Subcutaneous adipose tissue (tissue), 3 donors: ENCODE measurements around the genes ZCCHC3, SCRT2, SNPH and SDCBP2.

DNA sequence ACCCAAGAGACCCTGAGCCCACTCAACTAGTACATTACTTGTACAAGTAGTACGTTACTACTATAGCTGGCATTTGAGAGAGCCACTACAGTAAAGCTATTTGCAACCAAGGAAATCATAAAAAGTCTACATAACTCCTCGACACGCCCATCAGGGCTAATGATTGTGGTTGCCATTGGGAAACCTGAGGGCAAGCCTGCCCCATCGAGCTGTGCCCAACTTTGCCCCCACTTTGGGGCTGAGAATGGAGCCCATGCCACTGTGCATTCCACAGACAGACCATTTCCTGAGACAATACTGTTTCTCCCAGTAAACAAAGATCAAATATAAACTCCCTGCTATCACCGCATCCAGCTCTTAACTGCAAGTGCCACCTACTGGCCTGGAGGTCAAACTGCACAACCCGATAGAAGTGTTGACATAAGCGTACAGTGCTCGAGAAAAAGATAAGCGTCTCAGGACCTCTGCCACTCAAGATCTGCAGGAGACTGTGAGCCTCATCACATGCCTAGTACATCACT, 4.8 kb upstream of the DEFB126 start:
- PRO-cap = no peak
- RAMPAGE, long total RNA, 3 experiments = no peak in any of the 3 experiments

- PRO-cap = no peak
- RAMPAGE, long total RNA, 3 experiments = no peak in any of the 3 experiments
Observed at GRCh38 chr20:266651-267483, 9.3 kb downstream of the DEFB132 start.

- PRO-cap = bidirectional peak, plus-strand start at chr20:297506, minus-strand start at chr20:297214
- RAMPAGE, long total RNA, 3 experiments = start-site peak on the plus strand in 2 of 3 experiments, at chr20:297308-297371 at its widest, 6 to 8 reads per replicate
Observed at GRCh38 chr20:296917-297841, at the start of gene ZCCHC3. TSS of gene ZCCHC3 (plus strand) at chr20:297570.

- PRO-cap = bidirectional peak, plus-strand start at chr20:310748, minus-strand start at chr20:310545
- RAMPAGE, long total RNA, 3 experiments = no peak in any of the 3 experiments
Observed at GRCh38 chr20:310222-310800, 12.9 kb downstream of the ZCCHC3 start.

- PRO-cap = no peak
- RAMPAGE, long total RNA, 3 experiments = no peak in any of the 3 experiments
Observed at GRCh38 chr20:322157-322877, 3.0 kb upstream of the SOX12 start.

DNA sequence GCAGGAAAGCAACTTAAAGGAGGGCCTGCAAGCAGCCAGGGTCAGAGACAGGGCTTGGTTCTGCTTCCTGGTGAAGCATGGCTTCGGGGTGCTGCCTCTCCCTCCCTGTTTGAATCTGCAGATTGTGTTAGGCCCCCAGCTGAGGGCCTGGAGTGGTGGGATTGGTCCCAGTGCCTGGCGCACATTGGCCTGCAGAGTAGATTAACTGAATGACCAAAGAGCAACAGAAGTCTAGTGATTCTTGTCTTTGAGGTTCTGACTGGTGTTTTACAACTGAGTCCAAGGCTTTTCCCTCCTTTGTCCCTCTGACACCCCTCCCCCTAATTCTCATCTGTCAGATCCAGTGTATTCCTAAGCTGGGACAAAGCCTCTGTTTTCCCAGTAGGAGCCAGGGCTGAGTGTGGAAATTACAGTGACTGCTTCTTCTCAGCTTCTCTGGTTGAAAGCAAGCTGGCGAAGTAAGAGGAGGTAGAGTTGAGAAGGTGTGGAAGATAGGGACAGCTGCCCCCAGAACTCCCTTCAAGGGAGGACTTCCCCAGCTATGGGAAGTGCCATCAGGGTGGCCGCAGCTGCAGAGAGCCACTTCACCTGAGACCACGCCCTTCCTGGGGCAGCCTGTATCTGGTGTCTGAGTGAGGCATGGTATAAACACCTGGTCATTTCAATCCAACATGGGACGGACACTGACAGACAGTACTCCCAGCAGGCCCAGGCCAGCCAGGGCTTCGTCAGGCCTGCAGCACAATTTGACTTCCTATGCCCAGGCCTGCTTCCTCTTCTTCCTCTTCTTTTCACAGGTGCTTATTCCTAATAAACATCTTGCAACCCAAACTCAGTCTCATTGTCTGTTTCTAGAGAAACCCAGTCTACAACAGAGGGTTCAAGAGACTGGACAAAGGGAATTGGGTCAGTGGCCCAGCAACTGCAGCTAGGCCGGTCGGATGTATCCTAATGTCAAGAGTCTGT, 4.3 kb downstream of the SOX12 start:
- PRO-cap = no peak
- RAMPAGE, long total RNA, 3 experiments = no peak in any of the 3 experiments

DNA sequence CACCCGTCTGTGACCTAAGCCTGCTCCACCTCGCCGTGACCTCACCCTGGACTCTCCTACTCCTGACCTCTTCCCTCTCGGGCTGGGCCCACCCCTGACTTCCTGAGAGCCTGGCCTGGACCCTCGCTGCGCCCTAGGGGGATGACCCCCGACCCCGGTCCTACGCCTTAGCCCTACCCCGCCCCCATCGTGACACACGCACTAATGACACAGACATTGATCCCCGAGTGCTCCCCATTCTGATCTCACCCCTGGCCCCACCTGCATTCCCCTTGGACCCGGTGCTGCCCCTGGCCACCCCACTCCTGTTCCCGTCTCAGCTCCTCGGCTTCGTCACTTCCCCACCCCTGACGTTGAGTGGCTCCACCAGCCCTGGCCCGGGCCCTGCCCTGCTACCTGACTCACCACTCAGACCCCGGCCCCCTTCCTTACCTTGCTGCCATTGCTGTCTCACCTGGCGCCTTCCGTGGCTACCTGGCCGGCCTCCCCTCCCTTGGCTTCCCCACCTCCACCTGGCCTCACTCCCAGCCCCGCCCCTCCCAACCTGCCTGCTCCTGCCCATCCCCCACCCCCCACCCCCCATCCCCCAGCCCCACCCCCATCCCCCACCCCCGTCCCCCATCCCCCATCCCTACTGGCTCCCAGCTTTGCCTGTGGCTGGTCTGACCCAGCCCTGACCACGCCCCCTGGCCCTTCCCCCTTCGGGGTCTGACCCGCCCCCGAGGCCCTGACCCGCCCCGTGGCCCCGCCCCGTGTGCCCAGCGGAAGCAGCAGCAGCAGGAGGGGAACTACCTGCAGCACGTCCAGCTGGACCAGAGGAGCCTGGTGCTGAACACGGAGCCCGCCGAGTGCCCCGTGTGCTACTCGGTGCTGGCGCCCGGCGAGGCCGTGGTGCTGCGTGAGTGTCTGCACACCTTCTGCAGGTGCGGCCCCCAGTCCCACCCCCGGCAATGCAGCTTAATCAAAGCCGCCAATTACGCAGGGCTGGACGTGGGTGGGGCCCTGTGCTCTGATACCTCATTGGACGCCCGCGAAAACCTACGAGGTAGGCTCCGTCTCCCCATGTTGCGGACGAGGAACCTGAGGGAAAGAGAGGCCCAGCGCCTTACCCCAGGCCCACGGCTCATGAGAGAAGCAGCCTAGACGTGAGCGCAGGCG, 12.4 kb downstream of the RBCK1 start:
- PRO-cap = no peak
- RAMPAGE, long total RNA, 3 experiments = no peak in any of the 3 experiments

DNA sequence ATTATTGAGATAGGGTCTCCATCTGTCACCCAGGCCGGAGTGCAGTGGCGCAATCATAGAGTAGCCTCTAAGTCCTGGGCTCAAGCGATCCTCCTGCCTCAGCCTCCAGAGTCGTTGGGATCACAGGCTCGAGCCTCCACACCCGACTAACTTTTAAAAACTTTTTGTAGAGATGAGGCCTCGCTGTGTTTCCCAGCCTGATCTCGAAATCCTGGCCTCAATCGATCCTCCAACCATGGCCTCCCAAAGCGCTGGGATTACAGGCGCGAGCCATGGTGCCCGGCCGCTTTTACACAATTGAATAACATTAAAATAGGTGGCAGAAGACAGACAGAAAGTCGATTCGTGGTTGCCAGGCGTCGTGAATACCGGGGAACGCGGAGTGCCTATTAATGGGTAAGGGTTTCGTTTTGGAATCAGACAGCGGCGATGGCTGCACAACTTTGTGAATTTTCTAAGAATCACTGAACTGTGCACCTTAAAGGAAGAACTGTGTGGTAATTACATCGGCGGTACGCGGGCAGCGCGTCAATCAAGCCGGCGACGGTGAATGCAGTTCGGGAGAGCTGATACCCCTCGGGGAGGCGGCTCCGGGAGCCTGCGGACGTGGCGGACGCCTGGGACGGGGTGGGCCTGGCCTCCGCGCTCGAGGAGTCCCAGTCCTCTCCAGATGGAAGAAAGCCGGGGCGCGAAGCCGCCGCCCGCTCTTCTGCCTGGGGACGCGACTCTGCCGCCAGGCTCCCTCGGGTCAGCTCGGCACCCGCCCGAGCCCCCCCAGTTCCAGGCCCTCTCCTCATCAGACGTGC, 753 bp downstream of the TBC1D20 start:
- PRO-cap = bidirectional peak, plus-strand start at position 669 of the sequence, minus-strand start at position 629 of the sequence
- RAMPAGE, long total RNA, 3 experiments = no peak in any of the 3 experiments

GRCh38 chr20:647896-648869, 4.8 kb downstream of the SRXN1 start:
- PRO-cap = no peak
- RAMPAGE, long total RNA, 3 experiments = no peak in any of the 3 experiments

- PRO-cap = no peak
- RAMPAGE, long total RNA, 3 experiments = no peak in any of the 3 experiments
Observed at GRCh38 chr20:675587-676235, at the start of gene SCRT2. TSS of gene SCRT2 (minus strand) at chr20:675802.

GRCh38 chr20:709361-710134, 33.9 kb upstream of the SCRT2 start:
- PRO-cap = no peak
- RAMPAGE, long total RNA, 3 experiments = no peak in any of the 3 experiments

GRCh38 chr20:1150253-1150546, 31.8 kb downstream of the PSMF1 start:
- PRO-cap = no peak
- RAMPAGE, long total RNA, 3 experiments = no peak in any of the 3 experiments

GRCh38 chr20:1215695-1216108, 10.1 kb upstream of the RAD21L1 start:
- PRO-cap = no peak
- RAMPAGE, long total RNA, 3 experiments = no peak in any of the 3 experiments

- PRO-cap = bidirectional peak, plus-strand start at chr20:1266294, minus-strand start at chr20:1266167
- RAMPAGE, long total RNA, 3 experiments = start-site peak on the plus strand in 3 of 3 experiments, at chr20:1266278-1266342 at its widest, 13 to 44 reads per replicate
Observed at GRCh38 chr20:1266003-1267024, at the start of gene SNPH. TSS of gene SNPH (plus strand) at chr20:1266294.

DNA sequence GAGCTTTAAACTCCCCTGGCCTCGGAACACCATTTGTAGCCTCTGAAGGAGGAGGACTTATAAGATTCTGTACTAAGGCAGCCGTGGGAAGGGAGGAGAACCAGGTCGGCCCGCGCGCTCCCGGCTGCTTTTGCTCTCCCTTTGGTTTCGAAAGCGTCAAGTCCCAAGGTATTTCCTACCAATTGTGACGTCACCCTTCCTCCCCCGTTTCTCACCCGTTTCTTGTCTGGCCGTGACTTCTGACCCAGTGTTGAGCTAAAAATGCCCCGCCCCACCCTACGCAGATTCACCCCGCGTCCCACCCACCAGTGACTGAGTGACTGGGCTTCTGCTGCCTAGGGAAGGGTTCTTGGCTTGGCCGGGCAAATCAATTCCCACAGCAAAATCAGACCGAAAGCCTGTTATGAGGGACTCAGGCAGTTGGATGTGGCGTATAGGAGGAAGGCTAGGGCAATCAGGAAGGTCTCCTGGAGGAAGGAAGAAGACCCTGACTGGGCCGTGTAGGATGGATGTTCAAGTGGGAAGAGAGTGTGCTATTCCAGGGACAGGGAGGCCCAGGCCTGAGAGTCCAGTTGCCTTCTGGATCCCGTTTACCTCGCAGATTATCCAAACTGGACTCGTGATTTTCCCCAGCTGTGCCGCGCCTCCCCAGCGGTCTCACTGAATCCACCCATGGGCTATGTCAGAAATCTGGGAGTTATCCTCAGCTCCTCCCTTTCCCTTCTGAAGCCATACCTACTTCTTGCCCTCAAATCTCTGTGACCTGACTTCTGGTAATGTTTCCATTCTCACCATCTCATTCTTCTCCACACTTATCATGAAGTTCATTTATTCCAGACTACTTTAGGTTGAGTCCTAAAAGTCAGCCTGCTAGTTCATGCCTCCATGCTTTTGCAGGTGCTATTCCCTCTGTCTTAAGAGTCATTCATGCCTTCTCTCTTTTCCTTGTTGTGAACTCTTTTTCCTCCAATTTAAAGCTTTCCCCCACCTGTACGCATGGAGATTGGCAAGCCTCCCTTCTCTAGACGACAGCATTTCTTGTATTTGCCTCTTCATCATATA, 3.0 kb downstream of the SDCBP2 start:
- PRO-cap = bidirectional peak, plus-strand start at position 311 of the sequence, minus-strand start at position 143 of the sequence; unidirectional peak, minus-strand start at position 592 of the sequence
- RAMPAGE, long total RNA, 3 experiments = no peak in any of the 3 experiments

- PRO-cap = no peak
- RAMPAGE, long total RNA, 3 experiments = no peak in any of the 3 experiments
Observed at GRCh38 chr20:1328988-1329932, at the start of gene SDCBP2. TSS of gene SDCBP2 (minus strand) at chr20:1329139.

DNA sequence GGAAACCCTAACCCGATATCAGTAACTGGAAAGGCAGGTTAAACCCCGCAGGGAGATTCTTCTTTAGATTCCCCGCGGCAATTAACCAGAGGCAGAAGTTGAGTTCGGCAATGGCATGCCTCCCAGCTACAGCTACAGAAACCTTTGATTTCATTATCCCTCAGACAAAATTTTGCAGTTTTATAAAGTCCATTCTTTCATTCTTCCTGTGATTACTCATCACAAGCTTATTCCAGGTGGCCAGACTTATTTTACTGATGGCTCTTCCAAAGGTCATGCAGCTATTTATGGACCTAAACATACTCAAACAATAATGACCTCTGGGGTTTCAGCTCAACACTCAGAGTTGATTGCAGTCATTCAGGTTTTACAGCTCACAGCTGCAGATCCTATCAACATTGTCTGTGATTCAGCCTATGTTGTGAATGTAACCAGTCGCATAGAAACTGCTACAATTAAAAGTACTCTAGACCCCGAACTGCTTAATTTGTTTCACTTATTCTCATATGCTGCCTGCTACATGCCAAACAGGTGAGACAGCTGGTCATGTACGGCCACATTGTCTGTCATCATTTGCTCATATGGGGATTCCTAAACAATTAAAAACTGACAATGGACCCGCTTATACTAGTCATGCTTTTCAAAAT, 7.1 kb upstream of the FKBP1A start:
- PRO-cap = no peak
- RAMPAGE, long total RNA, 3 experiments = no peak in any of the 3 experiments

DNA sequence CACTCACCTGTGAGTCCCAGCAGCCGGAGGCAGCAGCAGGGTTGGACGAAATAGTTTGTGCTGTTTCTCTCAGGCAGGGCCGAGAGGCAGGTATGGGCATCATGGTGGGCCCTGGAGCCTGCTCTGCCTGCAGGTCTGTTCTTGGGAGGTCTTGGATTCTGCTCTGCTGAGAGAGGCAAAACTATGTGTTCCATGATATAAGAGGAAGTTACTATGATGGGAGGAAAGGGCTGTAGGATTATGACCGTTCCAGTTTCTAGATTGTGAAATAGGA, 20.4 kb downstream of the SIRPD start:
- PRO-cap = no peak
- RAMPAGE, long total RNA, 3 experiments = no peak in any of the 3 experiments

DNA sequence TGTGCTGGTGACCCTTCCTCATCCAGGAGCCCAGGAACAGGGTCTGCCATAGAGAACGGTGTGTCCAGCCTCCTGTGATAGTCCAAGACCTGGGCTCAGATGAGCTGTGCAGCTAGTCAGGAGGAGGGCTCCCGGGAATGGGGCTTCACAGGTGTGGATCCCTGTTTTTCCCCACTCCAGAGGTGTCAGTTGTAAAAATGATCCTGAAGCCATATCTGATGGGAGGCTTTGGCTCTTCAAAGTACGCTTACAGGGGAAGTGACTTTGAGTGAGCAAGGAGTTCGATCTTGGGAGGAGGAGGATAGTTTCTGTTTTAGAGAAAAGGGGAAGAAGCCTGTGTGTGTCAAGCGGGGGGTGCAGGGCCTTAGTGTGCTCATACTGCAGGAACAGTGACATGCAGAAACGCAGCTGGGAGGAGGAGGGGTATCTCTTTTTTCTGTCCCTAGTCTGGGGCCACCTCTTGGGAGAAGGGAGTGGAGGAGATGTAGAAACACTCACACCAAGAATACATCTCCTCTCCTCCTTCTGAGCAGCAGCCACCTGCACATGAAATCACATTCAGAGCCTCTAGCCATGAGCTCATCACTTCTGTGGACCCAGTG, 19.9 kb downstream of the SIRPD start:
- PRO-cap = unidirectional peak, minus-strand start at position 260 of the sequence
- RAMPAGE, long total RNA, 3 experiments = no peak in any of the 3 experiments

DNA sequence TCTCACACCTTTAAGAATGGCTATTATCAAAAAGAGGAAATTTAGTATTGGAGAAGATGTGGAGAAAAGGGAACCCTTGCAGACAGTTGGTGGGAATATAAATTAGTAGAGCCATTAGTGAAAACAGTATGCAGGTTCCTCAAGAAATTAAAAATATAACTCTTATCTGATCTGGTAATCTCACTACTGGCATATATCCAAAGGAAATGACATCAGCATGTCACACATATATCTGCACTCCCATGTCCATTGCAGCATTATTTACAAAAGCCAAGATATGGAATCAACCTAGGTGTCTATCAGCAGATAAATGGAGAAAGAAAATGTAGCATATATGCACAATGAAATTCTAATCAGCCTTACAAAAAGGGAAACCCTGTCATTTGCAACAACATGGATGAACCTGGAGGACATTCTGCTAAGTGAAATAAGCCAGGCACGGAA, 2.6 kb downstream of the SIRPG start:
- PRO-cap = no peak
- RAMPAGE, long total RNA, 3 experiments = no peak in any of the 3 experiments